HTERT-HM (cell line): ENCODE data around the genes AHNAK2 and PACS2.

DNA sequence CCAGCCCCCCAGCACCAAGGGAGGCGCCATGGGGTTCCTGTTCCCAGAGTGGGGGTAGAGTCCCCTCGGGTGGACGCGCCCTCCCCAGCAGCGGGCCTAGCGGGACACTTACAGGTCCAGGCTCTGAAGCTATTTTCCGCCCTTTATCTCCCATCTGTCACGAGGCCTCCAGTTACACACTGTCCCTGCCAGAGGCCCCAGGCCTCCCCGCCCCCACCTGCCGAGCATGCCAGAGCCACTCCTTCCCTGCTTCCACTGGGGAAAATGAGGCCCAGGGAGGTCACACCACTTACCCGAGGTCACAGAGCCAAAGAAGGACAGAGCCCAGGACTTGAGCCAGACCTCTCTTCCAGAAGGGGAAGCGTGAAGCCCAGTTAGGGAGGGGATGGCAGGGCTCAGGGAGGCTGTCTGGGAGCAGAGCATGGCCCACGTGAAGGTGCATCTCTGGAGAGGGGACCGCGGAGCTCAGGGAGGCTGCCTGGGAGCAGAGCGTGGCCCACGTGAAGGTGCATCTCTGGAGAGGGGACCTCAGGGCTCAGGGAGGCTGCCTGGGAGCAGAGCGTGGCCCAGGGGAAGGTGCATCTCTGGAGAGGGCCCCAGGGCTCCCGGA is 3.2 kb downstream of the C14orf180 start:
- RRBS, result no CpG with 5 or more reads among the region's 19 CpGs

DNA sequence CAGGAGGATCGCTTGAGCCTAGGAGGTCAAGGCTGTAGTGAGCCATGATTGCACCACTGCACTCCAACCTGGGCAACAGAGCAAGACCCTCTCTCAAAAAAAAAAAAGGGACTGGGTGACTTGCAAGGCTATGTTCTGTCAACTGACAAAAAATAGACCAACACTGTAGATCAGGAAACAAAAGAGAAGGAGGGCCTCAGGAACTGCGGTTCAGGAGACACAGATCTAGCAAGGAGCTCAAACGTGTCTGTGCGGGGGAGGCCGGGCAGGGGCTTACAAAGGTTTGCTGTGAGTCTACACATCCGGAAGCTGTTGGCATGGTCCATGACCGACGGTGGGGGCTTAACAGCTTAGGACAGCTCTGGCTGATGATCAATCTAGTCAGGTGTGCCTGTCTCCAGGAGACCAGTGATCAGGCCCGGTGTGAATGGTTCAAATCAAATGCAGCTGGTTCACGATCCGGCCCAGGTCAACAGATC is 31.6 kb upstream of the INF2 start:
- RRBS, result 84% methylated on average over 1 of the region's 11 CpGs

DNA sequence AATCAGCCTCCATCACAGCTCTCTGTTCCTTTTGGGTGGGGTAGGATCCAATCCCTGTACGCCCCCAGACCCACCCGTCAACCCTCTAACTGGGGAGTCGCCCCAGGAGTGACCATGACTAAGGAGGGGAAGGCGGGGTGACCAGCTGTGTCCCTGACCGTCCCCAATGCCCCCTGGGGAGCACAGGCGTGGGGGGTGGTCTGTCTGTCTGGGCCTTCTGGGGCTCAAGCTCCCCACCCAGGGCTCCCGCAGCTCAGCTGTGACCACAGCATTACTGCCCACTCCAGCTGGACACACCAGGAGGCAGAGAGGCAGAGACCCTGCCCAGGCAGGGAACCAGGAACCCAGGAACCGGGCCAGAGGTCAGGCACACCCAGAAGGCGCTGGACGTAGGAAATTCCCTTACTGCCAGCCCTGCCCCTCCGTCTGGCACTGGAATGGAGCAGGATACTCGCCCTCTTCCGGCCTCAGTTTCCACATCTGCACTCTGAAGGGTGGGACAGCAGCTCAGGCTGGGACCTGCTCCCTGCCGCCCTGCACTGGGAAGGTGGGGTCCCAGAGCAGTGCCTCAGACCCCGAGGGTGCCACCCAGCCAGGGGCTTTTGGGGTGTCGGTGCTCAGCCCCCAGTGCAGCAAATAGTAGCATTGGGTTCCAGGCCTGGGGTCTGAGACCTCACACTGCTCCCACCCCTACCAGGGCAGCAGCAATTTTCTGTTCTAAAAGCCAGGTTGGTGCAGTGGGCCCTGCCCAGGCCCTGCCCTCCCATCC is 1.0 kb downstream of the INF2 start:
- RRBS, result 6% methylated on average over 4 of the region's 16 CpGs

DNA sequence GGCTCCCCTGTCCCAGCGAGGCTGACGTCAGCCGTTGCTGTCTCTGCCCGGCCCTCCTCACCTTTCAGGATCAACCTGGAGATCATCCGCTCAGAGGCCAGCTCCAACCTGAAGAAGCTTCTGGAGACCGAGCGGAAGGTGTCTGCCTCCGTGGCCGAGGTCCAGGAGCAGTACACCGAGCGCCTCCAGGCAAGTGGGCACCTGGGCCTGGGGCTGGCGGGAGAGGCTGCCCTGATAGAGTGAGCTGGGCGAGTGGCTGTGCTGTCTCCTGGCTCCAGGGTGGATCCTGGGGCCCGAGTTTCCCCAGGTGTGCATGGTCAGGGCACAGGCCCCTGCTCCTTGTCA is 11.7 kb upstream of the ADSS1 start:
- RRBS, result 89% methylated on average over 4 of the region's 14 CpGs

- RRBS, result no CpG with 5 or more reads among the region's 11 CpGs
Observed at GRCh38 chr14:104749050-104749539, 3.9 kb upstream of the SIVA1 start.

DNA sequence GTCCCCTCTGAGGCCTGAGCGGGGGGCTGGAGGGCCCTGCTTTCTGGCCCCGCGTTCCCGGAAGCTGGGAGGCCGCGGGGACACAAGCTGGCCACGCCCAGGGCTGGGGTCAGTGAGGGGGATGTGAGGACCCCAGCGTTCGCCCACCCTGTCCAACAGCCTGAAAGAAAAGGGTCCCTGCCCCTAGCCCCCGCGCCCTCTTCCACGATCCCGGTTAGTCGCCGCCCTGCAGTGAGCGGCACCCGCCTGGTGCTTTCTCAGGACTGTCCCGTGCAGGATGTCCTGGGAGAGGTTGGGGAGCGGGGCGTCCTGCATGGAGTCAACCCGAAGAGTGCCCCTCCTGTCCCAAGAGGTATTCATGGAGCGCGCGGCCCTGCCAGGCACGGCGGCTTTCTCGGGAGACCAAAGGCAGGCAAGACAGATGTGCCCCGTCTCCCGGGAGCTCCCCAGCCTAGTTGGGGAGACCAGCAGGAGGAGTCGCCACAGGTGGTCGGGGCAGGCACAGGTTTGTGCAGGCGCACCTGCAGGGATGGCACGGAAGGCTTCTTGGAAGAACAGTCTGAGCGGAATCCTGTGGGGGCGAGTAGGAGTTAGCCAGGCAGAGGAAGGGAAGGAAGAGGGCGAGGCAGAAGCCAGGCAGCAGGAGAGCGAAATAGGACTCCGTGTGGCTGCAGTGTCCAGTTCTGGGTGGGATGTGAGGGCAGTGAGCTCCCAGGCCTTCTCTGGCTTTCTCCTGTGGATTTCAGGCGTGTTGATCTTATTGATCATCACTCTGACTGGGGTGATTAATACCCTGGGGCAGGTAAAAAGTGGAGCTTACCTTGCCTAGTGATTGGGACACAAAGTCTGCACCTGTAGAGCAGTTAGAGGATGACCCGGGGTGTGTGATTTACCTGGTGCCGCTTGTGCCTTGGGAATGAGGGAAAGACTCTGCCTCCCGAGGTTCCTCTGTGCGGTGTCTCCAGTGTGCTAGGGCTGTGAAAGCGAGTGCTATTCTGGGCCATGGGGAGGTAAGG is 745 bp downstream of the SIVA1 start:
- RRBS, result 3% methylated on average over 4 of the region's 44 CpGs

DNA sequence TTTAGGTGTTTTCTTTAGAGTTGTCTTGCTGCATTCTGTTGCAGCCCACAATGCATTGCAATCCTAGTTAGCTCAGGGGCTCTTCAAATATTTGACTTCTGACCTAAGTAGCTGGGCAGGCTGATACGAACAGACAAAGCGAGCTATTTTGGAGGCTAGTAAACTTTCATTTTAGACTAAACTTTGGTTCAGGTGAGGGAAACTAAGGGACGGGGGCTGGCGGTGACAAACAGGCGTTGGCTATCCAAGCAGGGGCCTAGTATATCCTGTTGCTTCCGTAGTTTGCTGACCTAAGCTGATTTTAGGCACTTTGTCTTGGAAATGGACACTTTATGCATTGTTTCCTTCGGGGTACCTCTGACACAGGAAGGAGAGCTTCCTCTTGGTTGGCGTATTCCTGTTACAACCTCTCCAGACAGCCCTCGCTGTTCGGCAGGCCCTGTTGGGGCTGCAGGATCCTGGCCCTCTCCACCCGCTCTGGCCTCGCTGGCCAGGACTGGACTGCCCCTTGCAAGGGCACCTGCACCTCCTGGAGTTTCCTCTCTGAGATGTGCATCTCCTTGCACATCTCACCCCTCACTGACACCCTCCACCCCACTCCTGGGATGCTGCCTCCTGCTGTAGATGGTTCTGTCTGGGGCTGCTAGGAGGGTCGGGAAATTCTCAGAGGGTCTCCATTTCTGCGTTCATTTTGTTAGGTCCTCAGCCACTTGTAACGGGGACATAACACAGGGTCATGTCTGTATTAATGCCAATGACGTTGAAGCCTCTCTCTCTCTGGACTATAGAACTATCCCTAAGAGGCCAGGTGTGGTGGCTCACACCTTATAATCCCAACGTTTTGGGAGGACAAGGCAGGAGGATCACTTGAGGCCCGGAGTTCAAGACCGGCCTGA is 14.4 kb downstream of the SIVA1 start:
- RRBS, result no CpG with 5 or more reads among the region's 19 CpGs

DNA sequence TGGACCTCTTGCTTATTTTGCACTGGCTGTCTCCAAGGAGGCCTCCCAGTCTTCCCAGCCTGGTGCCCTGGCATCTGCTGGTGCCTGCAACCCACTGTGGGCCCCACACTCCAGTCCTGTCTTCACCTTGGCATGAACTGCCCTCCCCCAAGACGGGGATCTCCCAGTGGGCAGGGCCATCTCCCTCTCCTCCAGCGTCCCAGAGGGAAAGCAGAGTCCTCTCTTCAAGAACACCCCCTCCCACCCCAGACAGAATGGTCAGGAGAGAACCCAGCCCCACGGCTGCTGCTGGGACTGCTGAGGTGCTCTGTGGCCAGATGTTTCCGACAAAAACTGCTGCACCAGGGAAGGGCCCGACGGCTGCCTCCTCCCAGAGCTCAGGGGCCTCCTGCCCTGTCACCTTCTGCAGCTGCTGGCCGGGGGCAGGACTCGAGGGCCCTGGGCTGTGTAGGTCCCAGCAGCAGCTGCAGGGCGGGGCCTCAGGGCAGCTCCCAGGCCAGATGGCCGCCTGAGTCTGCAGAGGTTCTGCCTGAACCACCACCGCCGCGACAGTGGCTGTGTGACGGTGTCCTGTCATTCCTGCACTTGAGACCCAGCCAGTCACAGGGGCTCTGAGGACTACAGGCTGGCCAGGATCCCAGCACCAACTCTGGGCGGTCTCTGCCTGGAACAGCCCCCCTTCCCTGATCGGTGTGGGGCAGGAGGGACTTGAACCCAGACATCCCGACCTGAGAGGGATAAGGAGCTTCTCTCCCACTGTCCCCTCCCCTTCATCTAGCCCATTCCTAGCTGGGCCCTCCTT is 2.0 kb upstream of the AKT1 start:
- RRBS, result no CpG with 5 or more reads among the region's 17 CpGs

DNA sequence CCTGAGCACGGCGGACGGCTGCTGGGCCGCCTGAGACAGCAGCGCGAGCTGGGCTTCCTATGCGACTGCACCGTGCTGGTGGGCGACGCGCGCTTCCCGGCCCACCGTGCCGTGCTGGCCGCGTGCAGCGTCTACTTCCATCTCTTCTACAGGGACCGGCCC is 187 bp downstream of the ZBTB42 start:
- RRBS, result 5% methylated on average over 12 of the region's 19 CpGs

- RRBS, result no CpG with 5 or more reads among the region's 16 CpGs
Observed at GRCh38 chr14:104804967-104806126, 4.4 kb downstream of the ZBTB42 start.

GRCh38 chr14:104826039-104826984 is 25.4 kb downstream of the ZBTB42 start:
- RRBS, result 2% methylated on average over 14 of the region's 76 CpGs

- RRBS, result no CpG with 5 or more reads among the region's 10 CpGs
Observed at GRCh38 chr14:104899021-104899246, 25.7 kb upstream of the PLD4 start.

DNA sequence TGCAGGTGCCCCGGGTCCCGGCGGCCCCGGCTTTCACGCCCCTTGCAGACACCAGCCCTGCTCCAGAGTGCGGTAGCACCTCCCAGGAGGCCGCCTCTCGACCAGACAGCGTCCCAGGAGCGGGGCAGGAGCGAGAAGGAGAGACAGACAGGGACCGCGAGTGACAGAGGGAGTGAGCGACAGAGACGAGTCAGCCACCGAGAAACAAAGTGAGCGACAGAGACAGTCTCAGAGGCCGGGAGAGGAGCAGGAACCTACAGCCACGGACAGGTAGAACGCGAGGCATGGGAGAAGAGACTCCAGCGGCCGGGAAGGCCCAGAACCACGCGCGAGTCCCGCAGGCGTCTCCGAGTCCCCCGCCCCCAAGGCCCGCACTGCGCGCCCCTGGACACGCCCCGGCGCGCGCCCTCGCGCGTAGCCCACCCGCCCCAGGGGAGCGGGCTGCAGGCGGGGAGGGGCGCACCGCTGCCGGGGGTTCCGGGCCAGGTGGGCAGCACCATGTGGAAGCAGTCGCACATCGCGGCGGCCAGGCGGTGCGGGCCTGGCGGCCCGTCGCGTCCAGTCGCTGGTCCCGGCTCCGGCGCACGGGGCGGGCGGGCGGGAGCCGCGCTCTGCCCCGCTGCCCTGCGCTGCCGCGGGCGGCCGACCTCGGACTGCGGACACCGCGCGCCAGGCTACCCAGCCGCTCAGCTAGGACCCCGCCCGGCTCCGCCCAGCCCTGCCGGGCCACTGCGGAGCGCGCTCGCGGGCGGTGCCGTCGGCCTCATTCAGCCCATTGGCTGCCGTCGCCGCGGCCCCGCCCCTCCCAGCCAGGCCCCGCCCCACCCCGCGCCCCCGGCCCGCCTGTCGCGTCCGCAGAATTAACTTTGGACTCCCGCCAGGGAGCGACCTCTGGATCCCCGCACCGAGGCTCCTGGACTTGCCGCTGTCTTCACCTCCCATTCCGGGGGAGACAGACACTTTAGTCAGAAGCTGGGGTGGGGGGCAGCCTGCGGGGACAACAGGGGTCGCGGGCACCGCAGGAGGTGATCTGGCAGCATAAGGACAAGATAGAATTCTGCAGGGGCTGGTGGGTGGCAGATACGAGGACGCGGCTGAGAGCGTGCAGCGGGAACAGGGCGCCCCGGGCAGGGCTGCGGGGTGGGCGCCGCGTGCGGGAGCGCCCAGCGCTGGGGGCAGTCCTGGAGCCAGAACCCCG is at the start of gene AHNAK2:
TSS of gene AHNAK2 (minus strand) at position 655 of the 1,198 bp plus-strand sequence.
- RRBS, result 8% methylated on average over 51 of the region's 130 CpGs

GRCh38 chr14:105051471-105052120 is 13.6 kb downstream of the GPR132 start:
- RRBS, result 85% methylated on average over 13 of the region's 43 CpGs

DNA sequence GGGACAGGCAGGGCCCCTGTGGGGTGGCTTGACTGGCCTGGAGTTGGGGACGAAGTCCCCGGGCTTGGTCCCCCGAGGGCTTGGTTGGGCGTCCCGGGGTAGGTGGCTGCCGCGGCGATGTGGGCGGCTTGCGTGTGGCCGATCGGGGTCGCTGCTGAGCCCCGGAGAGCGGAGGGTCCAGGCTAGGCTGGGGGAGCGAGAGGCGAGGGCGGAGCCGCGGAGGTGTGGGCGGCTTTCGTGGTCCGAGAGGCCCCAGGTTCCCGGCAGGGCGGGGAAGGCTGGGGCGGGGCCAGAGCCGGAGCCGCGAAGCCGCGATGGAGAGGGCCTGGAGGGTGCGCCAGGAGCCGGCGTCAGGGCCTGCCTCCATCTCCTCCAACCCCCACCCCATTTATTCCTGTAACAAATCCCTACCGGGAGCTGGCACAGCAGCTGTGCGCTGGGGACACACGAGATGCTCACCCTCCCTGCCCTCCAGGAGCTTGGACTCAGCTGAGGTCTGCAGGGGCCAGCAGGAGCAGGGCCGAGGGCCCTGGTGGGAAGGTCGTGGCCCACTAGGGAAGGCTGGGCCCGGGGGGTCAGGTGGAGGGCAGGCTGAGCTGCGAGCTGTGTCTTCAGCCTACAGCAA is 28.6 kb upstream of the GPR132 start:
- RRBS, result 2% methylated on average over 28 of the region's 41 CpGs

DNA sequence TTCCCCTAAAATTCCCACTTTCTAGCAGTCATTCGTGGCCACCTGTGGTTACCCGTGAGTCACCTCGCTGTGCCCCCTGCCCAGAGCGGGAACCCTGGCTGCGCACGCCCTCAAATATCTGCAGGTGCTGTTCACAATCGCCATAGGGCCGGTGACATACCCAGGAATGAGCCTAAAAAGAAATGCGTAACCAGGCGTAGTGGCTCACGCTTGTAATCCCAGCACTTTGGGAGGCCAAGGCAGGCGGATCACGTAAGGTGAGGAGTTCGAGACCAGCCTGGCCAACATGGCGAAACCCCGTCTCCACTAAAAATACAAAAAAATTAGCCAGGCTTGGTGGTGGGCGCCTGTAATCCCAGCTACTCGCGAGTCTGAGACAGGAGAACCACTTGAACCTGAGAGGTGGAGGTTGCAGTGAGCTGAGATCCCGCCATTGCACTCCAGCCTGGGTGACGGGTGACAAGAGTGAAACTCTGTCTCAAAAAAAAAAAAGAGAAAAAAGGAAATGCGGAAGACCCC is 925 bp upstream of the BRF1 start:
- RRBS, result no CpG with 5 or more reads among the region's 22 CpGs

GRCh38 chr14:105314200-105315086 is at the start of gene PACS2:
Gene PACS2 (plus strand): TSS chr14:105314748.
- RRBS, result 1% methylated on average over 89 of the region's 154 CpGs

DNA sequence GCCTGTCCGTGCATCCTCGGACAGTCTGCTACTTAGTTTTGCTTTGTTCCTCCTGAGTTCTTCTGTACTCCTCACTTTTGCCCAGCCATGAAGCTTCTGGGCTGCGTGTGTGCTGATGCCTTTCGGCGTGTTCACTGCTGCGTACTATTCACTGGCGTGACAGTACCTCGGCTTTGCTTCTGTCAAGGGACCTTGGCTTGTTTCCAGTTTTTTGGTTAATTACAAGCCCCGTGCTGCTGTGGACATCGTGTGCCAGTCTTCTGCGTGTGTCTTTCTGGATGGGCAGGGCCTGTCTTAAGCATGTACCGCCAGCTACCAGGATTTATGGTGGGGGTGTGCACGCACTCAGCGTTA is 2.5 kb downstream of the PACS2 start:
- RRBS, result no CpG with 5 or more reads among the region's 14 CpGs

DNA sequence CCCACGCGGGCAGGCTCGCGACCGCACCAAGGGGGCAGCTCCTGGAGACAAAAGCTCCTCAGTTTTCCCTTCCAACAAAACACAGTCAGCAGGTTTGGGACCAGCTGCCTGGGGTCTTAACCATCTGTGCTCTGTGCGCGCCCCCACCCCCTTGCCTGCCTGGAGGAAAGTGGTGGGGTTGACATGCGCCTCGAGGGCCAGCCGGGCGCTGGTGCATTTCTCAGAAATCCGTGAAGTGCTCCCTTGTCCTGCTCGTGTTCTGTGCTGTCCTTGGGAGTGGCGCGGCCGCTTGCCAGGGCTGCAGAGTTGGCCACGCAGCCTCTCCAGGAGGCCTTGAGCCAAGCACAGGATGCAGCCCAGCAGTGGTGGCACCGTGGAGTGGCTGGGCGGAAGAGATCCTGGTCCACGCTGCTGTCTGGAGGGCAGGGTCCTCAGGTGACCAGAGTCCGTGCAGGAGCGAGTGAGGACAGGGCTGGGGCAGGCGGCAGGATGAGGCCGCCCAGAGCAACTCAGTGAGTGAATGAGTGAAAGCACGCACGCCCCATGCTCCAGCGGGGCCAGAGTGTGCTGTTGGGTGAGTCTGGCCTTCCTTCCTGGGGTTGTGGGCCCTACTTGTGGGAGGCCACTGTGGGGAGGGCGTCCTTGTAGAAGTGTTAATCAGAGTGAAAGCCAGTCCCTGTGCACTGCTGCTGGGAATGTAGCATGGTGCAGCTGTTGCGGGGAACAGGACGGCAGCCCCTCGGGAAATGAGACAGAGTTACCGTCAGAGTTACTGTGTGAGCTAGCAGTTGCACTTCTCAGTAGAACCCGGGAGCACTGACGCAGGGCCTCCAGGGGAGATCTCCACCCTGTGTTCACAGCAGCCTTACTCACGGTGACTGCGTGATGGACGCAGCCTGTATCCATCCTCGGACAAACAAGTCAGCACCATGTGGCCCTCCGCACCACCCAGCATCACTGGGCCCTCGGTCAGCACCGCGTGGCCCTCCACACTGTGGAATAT is 21.8 kb downstream of the PACS2 start:
- RRBS, result no CpG with 5 or more reads among the region's 42 CpGs

DNA sequence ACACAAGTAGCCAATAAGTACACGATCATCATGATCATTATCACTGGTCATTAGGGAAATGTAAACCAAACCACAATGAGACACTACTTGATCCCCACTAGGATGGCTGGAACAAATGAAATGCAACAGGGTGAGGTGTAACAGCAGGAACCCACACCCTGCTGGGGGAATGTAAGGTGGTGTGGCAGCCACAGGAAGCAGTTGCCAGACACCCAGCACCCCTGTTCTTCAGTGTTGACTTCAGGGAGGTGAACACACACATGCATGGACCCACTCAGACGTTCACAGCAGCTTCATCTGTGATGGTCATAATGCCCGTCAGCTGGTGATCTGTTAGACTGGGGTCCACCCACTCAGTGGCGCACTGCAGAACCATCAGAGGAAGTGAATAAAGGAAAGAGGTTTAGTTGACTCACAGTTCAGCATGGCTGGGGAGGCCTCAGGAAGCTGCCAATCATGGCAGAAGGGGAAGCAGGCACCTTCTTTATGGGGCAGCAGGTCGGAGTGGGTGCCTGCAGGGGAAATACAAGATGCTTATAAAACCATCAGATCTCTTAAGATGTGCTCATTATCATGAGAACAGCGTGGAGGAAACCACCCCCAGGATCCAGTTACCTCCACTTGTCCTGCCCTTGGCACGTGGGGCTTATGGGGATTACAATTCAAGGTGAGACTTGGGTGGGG is 22.7 kb upstream of the TEX22 start:
- RRBS, result no CpG with 5 or more reads among the region's 7 CpGs